ENCODE measurements around a stretch of chr3.

DNA sequence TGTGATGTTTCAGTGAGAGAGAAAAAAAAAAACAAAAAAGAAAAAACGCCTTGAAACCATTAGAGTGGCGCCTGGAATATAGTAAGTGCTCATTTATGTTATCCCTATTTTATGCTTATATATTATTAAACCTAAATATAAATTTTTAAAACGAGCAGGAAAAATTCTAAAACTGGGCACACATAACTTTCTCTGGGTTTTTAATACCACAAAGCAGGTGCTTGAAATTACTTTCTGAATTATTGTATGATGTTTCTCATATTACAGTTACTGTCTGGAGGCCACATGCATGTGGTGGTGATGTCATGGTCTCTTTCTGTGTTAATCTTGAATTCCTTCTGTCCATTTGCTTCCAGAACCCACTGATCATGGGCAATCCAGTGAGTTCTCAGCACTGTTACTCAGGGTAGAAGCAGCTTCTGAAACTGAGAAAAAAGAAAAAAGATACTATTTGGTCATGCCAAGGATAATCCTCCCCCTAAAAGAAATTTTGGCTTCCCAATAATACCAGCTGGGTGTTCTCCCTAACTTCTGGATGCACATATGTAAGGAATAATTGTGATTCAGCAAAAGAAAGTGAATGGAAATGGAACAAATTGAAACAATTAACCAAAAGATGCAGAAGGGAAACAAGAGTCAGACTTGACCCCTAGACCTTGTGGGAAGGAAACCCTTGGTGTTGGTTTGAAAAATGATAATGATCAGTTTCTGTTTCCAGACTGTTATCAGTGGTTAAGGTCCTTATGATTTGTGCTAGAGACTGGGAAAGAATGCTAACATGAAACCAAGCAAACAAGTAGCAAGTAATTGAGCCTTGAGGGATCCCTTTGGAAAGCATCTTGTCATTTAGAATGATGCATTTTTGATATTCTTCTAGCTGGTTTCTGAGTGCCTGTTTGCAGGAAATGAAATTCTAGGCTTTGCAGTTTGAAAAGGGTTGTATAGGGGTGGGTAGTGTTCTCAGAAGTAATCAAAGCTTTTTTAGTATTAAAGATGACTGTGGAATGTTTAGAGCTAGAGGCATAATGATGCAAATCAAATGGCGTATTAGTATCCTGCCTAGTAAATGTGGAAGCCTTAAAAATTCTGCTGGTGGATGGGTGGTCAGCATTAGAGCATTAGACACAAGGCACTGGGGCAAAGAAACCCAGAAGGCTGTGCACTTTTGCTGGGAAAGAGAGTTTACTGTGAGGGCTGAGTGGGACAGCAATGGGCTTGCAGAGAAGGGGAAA is 92.4 kb downstream of the RBMS3 start:
- PRO-cap: no peak

GRCh38 chr3:29440559-29440976 is 159.7 kb downstream of the RBMS3 start:
- PRO-cap: no peak

- PRO-cap: unidirectional peak, minus-strand start at chr3:30288281
Measured at GRCh38 chr3:30287983-30288439, 318.4 kb upstream of the TGFBR2 start.

GRCh38 chr3:30350248-30350990 is 256.0 kb upstream of the TGFBR2 start:
- PRO-cap: no peak

GRCh38 chr3:30511418-30511993 is 94.9 kb upstream of the TGFBR2 start:
- PRO-cap: no peak

DNA sequence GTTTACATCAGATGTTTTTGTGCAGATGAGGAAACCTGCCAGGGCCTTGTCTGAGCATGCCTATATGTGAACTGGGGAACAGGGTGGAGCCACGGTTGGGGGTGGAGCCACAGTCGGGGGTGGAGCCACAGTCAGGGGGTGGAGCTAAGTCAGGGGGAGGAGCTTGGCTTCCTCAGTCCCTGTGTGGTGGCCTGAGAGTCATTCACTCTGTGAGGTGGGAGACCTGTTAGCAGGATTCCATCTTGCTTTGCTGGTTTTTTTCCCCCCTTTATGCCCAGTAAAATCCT is 57.8 kb upstream of the TGFBR2 start:
- PRO-cap: no peak

- PRO-cap: no peak
Measured at GRCh38 chr3:30616996-30617440, 10.6 kb downstream of the TGFBR2 start.

DNA sequence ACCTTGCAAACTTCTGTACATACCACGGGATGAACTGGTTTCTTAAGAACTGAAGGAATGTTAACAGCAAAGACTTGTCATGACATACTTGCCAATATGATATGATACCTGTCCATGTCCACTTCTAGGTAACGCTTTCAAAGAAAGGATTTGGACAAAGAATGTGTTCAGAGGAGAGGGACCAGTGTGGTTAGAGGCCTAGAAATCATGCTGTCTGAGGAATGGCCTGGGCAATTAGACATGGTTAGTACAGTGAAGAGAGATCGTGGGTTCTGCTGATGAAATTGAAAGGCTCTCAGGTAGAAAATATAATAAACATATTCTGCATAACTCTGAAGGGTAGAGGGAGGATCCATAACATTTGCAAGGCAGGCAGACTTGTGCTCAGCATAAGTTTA is 39.8 kb downstream of the TGFBR2 start:
- PRO-cap: no peak

GRCh38 chr3:30654218-30654803 is 47.9 kb downstream of the TGFBR2 start:
- PRO-cap: no peak

DNA sequence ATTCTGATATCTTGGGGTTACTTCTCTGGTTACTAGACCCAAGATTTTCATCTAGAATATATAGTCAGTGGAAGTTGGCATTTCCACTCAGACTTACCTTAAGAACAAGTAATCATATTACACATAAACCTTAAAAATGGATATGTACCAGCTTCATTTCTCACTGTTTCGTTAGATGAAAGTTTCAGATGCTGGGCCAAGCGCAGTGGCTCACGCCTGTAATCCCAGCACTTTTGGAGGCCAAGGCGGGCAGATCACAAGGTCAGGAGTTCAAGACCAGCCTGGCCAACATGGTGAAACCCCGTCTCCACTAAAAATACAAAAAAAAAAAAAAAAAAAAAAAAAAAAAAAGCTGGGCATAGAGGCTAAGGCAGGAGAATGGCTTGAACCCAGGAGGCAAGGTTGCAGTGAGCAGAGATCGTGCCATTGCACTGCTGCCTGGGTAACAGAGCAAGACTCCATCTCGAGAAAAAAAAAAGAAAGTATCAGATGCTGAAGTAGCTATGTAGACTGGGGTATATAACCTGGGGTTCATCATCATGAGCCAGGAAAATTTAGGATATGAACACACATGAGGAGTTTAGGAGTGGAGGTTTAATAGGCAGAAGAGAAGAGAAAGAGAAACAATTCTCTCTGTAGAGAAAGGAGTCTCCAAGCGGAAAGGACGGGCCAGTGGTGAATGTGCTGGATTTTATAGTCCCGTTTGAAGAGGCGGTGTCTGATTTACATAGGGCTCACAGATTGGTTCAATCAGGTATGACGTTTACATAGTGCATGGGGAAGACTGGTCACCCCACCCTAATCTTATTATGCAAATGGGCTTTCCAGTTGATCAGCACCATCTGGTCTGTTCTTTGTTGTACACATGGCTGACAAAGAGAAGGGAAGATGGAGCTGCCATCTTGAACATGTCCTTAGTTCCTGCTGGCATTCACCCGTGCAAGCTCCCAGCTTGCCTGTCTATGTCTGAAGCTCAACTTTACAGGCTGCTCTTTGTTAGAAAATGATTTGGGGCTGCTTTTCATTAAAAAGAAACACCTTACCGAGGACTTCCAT is 62.7 kb downstream of the TGFBR2 start:
- PRO-cap: no peak

GRCh38 chr3:31533931-31534416 is 1.2 kb downstream of the STT3B start:
- PRO-cap: no peak

GRCh38 chr3:31572924-31573865 is 40.5 kb downstream of the STT3B start:
- PRO-cap: no peak

- PRO-cap: no peak
Measured at GRCh38 chr3:31702217-31702907, 169.6 kb downstream of the STT3B start.

DNA sequence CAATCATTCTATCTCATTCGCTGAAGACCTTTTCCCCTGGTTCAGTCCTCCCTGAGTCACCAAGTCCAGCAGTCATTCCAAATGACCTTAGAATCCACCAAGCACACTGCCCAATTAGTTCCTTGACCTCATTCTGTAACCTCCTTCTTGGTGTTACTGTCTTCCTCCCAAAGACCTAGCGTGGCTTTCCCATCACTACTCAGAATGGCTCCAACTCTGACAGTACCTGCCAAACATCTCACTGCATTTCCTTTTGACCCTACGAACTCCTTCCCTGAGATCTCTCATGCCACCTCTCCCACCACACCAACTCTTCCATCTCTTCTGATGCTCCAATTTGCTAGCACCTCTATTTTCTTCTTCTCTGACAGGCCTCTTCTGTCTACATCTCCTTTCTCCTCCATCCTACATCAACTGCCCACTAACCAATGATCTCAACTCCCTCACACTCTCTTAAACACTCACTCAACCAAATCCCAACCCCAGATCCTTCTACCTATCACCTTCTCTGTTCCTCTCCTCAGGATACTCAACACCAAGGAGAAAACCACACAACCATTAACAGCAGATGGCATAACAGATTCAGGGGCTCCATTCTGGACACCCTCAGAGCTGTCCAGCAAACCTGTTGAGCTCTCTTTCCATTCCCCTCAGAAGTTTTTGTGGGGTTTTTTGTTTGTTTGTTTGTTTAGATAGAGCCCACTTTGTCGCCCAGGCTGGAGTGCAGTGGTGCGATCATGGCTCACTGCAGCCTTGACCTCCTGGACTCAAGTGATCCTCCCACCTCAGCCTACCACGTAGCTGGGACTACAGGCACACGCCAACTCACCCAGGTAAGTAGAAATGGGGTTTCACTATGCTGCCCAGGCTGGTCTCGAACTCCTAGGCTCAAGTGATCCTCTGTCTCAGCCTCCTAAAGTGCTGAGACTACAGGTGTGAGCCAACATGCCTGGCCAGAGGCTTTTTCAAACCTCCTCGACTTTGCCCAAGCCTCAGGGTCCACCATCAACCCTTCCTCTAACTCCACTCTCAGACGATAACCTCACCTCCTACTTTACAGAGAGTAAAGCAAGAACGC is 42.9 kb downstream of the OSBPL10 start:
- PRO-cap: no peak

DNA sequence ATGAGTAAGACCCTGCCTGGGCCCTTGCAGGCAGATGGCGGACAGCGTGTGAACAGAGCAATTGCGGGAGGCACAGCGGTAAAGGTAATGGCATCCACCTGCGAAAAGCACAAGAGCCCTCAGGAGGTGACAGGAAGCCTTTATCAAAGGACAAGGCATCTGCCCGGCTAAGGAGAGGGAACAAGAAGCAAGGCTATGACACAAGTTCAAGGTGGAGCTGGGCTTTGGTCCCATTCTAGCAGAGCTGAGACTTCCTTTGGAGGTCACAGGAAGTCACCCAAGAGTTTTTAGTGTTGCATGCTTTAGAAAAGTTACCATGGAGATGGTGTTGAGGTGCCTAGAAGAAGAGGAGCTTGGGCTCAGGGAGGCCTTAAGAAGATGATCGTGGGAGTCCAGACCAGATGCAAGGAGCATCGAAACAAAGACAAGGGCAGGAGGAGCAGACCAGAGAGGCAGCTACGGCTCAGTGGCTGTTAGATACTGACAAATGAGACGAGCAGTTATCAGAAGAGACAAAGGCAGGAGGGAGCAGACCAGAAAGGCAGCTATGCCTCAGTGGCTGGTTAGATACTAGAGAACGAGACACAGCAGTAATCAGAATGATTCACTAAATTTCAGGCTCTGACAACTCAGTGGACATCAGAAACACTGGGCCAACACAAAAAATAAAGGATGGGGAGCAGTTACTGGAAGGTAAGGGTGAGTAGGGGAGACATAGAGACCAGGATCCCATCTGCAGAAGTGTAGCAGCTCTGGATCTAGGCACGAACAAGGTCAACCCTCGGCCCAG is 34.4 kb downstream of the OSBPL10 start:
- PRO-cap: no peak

DNA sequence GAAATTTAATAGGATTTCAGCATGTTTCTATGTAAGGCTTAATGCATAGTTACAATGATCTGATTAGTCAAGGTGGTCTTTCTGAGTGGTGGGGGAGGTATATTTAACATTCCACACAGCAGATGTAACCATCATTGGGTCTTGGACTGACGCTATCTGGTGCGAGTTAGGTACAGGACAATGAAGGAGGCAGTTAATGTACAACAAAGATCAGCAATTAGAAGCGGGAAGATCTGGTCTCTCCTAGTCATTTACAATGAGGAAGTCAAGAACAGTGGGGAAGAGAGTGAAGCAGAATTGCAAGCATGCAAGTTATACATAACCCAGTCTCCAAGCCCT is 14.0 kb downstream of the GPD1L start:
- PRO-cap: no peak

DNA sequence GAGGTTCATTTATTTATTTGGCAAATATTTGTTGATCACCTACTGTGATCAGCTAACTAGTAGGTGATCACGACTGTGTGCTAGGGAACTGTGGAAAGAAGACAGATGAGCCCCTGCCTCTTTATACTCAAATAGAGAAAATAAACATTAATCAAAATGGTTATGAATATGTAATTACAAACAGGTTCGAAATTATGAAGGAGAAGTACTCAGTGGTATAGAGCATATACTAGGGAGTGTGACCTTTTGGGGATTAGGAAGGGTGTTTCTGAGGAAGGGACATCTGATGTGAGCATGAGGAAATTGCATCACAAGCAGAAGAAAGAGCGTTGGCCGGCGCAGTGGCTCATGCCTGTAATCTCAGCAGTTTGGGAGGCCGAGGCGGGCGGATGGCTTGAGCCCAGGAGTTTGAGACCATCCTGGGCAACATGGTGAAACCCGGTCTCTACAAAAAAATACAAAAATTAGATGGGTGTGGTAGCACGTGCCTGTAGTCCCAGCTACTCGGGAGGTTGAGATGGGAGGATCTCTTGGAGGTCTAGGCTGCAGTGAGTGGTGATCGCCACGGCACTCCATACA is 6.8 kb downstream of the CMTM7 start:
- PRO-cap: no peak

DNA sequence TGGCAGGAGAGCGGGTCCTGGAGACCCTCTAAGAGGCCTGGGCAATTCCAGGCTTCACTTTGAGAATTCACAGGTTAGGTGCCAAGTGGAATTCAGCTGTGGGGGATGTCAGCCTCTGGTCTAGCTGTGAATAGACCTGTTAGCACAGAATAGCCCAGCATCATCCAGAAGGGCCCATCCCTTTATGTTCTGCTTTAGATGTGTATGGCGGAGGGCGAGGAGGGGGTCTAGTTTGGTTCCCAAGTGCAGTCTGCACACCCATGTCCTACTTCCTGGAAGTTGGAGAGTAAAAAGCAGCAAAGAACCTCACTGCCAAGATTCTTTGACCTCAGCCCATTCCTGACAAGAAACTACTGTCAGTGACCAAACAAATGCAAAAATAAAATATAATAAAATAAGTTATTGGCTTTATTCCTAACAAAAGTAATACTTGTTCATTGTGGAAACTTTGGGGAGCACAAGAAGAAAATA is 7.9 kb downstream of the CMTM7 start:
- PRO-cap: no peak

GRCh38 chr3:32419719-32421078 is 28.5 kb downstream of the CMTM7 start:
- PRO-cap: unidirectional peak, plus-strand start at chr3:32420485

GRCh38 chr3:32500766-32501247 is 1.8 kb downstream of the CMTM6 start:
- PRO-cap: no peak